ENCODE results near the gene SLC44A1.

DNA sequence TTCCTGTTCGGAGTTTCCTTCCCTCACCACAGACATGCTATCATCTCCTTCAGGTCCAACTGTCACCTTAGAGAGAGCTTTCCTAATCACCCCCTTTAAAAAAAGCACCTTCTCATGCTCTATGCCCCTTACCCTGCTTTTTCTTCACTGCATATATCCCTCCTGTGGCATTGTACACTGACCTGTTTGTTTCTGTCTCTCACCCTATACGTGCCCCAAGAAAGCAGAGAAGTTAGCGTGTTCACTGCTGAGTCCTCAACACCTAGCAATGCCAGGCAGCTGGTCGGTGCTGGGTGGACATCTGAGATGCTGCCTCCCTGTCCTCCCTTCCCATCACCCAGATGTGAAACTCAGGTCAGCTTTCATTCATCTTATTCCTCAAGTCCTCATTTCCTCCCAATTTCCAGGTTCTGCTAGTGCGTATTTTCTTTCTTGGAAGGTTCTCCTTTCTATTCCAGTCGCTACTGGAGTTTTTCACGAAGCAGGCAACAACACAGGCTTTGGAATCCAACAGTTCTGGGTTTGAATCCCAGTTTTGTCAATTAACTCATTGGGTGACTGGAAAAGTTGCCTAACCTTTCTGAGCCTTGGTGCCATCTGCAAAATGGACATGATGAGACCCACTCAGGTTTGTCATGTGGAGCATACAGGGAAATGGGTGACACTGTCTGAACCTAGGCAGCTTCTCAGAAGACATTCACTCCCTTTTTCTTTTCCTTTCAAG lies 79.2 kb downstream of the NIPSNAP3B start:
- RRBS, result no CpG with 5 or more reads among the region's 7 CpGs

DNA sequence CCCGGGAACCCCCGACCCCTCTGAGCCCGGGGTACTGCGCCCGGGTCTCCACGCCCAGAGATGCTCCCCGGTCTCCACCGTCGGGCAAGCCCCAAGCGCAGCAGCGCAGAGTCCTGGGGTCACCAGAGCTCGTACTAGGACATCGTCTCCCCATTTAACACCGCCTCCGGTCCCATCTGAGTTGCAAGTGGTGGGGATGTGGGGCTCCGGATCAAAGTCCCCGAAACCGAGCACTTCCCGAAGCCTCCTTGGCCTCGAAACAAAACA lies 389 bp downstream of the ABCA1 start:
- RRBS, result 2% methylated on average over 7 of the region's 20 CpGs

GRCh38 chr9:104993023-104993554 lies 65.1 kb upstream of the ABCA1 start:
- RRBS, result no CpG with 5 or more reads among the region's 4 CpGs

DNA sequence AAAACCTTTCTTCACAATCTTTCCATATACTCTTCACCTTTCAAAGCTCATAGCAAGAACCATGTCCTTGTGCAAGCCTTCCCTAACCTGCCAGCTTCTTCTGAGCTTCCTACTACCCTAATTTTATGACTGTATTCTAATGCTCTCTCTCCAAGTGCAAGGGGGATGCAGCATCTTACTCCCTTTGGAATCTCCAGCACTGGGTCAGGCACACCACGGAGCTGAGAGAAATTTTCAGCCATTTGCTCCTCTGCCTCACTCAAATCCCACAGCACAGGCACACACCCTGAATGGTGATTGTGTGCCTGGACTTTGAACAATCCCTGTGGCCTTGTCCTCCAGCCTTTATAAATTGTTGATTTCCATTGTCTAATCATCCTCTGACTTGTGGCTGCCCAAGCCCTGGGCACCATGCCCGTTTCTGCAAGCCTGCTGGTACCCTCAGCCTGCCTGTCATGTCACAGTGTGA lies 28.2 kb upstream of the SLC44A1 start:
- RRBS, result no CpG with 5 or more reads among the region's 2 CpGs

- RRBS, result 1% methylated on average over 53 of the region's 134 CpGs
These were observed at the start of gene SLC44A1 for GRCh38 chr9:105243998-105245252. TSS of gene SLC44A1 (plus strand) at chr9:105244651.

- RRBS, result no CpG with 5 or more reads among the region's 5 CpGs
These were observed 58.2 kb downstream of the SLC44A1 start for GRCh38 chr9:105302539-105303082.

DNA sequence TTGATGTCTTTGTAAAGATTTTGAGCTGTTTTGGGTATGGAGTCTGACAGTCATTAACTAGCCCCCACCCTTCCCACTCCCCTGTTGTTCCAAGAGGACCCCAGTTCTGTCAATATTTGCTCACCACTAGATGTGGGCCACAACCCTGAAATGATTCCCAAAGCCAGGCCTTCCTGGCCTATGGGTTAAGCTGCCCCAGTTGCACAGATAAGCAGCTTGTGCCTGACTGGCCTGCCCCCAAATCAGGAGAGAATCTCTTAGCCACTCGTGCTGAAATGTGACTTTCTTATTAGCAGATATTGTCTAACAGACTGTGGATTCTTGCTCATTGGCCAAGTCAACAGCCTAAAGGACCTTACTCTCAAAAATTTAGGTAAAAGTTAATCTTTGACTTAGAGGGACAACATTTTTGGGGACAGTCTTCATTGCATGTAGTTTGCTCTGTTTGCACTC lies 29.3 kb upstream of the FSD1L start:
- RRBS, result no CpG with 5 or more reads among the region's 1 CpG

DNA sequence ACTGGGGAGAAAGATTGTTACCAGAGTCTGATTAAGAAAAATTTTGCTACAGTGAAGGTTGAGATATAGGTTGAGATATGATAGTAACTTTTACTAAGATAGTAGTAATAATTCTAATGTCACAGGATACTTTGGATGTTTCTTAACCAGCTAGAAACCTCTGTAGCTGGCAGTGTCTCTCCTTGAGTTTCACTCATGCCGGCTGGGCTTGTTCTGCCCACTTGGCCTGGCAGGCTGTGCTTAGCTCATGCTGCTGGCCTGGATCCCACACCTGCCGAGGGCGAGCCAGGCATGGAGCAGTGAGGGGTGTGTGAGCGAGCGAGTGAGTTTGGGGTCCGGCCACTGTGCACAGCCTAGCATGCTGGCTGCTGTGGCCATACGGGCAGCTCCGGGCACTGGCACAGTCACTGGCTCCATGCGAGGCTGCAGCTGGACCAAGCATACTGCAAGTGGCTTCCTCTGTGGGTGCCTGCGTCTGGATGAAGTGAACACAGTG lies 9.7 kb downstream of the FSD1L start:
- RRBS, result 96% methylated on average over 3 of the region's 10 CpGs

DNA sequence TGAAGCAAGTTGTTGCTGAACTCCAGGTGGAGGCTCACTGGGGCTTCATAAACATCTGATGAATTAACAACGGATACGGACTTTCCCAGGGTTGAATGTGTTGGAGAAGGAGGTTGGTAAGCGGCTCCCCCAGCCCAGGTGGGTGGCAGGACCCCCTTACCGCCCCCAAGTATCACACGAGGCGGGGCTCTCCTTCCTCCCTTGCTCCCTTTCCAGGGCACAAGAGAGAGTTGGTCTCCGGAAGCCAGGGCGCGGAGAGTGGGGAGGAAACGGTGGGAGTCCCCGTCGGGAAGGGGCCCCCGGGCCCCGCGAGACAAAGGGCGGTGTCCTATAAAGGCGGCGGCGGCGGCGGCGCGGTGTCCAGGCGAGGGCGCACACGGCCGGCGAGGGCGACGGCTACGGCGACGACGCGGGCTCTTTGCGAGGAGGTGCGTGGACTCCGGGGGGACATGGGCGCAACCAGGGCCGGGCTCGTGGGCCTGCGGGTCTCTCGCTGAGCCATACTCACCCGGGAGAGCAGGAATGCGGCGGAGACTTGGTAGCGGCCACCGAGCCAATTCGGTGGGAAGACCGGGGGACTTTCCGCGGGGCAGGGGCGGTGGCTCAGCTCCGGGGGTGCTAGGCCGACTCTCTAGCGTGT lies 6.3 kb upstream of the TAL2 start:
- RRBS, result 23% methylated on average over 45 of the region's 56 CpGs

- RRBS, result no CpG with 5 or more reads among the region's 1 CpG
These were observed 412.3 kb upstream of the ZNF462 start for GRCh38 chr9:106450619-106451090.

GRCh38 chr9:106698247-106698684 lies 164.7 kb upstream of the ZNF462 start:
- RRBS, result no CpG with 5 or more reads among the region's 4 CpGs

GRCh38 chr9:106878863-106879405 lies 16.0 kb downstream of the ZNF462 start:
- RRBS, result no CpG with 5 or more reads among the region's 4 CpGs

DNA sequence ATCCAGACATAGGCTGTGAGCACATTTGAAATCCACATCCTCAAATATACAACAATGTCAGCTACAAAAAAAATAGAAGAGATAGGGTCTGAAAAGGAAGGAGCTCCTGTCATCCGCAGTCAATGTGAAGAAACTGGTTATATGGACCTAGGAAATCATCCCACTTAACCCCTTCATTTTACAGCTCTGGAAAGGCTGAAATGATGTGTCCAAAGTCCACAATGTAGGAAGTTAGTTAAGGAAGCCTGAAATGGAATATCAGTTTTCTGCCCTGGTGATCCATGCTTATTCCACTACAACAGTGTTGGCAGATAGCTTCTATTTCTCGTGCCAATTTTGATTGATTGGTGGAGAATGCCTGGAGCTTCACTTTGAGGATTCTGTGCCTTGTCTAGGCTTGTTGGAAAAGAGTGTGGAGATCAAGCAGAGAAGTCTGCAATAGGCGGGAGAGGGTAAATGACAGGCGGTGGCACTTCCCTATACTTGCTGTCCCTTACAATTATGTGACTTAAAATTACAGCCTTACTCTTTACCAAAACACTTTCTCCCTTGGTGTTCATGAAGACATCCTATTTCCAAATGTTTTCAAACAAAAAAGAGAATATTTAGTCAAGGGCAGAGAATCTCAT lies 23.6 kb downstream of the ZNF462 start:
- RRBS, result no CpG with 5 or more reads among the region's 4 CpGs

DNA sequence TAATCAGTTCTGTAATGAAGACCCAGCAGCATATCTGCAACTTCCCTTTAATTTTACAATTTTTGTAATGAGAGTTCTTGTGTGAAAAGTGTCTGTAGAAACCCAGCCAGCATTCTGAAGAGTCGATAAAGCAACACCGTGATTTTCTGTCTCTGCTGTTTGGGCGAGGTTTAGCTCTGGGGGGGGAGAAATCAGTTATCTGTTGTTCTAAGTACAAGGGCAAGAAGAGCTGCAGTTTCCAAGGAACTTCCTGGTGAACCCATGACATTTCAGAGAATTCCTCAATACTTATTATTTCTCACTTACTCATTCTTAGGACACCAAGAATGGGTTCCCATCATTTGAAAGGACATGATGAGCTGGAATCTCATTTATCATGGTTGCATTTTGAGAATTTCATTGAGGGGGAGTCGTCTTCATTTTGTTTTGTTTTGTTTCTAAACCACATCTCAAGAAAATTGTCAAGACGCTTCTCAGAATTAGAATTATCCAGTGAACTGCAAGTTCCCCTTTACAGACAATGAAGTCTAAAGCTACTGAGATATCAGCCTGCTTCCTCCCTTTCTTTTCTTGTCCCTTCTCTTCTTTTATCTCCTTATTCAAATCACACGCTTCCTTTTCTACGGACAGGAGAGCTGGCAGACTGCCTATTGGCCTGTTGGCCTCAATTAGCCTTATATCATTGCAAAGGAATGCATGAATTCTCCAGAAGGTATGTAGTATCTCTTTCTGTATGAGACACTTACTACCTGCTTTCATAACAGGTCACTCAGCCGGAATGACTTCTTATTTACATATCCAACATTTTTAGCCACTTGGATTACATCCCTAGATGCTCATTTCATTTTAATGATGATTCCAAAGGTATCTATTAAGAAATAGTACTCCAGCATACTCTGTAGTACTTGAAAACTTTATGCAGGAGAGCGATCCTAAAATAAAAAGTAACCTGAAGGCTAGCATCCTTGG lies 53.7 kb downstream of the ZNF462 start:
- RRBS, result no CpG with 5 or more reads among the region's 9 CpGs

DNA sequence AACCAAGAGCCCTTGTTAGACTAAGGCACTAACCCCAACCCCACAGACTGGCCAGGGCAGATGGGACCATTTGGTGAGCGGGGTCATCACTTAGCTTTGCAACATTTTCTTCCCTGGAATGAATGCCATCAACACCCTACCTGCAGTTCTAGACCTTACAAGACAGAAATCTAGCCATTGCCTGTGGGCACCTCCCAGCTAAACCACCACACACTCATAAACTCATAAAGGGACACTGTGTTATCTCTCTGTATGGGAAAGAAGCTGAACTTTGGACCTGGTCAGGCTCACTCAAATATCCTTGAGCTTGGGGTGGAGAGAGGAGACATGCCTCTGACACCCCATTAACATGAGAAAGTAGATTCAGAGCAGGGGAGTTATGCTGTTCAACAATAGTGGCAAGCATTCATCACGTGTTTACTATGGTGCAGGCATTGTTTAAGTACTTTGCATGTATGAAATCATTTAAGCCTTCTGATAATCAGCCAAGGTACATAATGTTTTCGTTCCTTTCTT lies 205.6 kb downstream of the ZNF462 start:
- RRBS, result no CpG with 5 or more reads among the region's 3 CpGs

- RRBS, result no CpG with 5 or more reads among the region's 7 CpGs
These were observed 147.1 kb upstream of the RAD23B start for GRCh38 chr9:107135985-107136354.

GRCh38 chr9:107142839-107143378 lies 140.2 kb upstream of the RAD23B start:
- RRBS, result no CpG with 5 or more reads among the region's 4 CpGs

GRCh38 chr9:107569054-107569651 lies 79.6 kb upstream of the KLF4 start:
- RRBS, result no CpG with 5 or more reads among the region's 6 CpGs

- RRBS, result no CpG with 5 or more reads among the region's 7 CpGs
These were observed 116.8 kb upstream of the KLF4 start for GRCh38 chr9:107606207-107606863.